HL-60 (cell line): ENCODE results near the genes CBLB and MYH15.

GRCh38 chr3:102181164-102181403 is 253.7 kb upstream of the ZPLD1 start:
- RRBS = no CpG with 5 or more reads among the region's 2 CpGs

- RRBS = no CpG with 5 or more reads among the region's 3 CpGs
Measured at GRCh38 chr3:102587081-102587631, 152.3 kb downstream of the ZPLD1 start.

- RRBS = no CpG with 5 or more reads among the region's 11 CpGs
Measured at GRCh38 chr3:104522071-104522628, 844.6 kb upstream of the ALCAM start.

GRCh38 chr3:105364710-105364966 is 2.1 kb upstream of the ALCAM start:
- RRBS = no CpG with 5 or more reads among the region's 1 CpG

DNA sequence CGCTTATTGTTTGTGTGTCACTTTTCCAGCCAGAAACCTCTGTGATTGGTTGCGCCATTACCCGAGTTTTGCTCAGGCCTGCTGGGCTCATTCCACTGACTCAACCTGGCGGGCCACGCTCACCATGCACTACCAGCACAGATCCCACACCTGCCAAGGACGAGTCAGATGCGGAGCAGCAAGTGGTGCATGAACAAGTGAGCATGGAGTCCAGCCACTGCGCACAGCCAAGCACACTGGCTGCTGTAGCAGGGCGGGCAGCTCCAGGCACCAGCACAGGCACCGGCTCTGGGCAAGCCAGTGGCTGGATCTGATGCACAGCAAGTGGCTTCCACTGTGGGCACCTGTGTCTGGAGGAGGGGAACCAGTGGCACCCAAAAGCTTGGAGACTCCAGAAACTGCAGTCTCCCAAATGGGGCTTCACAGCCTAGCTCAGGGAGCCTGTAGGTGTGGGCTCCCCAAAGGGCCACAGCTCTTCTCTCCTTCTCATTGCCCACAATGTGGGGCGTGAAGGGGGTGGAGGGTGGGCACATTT is 110.3 kb downstream of the CBLB start:
- RRBS = no CpG with 5 or more reads among the region's 11 CpGs

- RRBS = no CpG with 5 or more reads among the region's 2 CpGs
Measured at GRCh38 chr3:105830255-105830702, 38.5 kb downstream of the CBLB start.

DNA sequence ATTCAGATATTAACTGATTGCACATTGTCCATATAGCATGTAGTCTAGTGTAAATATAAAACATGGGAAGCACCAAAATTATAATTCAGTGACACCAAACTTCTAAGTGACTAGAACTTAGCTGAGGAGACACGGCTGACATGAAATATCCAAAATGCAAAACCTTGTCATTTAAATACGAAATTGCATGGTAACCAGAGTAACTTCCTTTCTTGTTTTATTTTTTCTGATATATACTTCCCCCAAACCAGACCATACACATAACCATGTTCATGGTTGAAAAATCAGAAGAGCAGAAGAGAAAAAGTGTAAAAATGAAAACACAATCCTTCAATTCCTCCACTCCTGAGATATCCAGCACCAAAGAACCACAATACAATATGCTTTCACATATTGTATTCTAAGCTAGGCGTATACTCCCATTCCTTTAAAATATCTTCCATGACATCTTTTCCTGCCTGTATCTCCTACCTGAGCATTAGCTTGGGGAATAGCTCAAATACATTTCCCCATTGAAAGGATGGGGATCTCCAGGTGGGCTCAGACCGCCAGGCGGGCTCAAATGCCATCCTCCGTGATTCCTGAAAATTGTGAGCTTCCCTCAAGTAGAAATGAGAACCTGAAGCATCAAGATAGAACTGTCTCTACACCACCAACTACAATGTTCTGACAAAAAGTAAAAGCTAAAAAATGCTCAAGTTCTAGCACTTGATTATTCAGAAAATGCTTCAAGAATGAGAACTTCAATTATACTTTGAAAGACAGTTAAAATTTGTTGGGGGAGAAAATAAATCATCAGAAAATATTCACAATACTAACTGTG is 37.8 kb downstream of the CBLB start:
- RRBS = no CpG with 5 or more reads among the region's 6 CpGs

DNA sequence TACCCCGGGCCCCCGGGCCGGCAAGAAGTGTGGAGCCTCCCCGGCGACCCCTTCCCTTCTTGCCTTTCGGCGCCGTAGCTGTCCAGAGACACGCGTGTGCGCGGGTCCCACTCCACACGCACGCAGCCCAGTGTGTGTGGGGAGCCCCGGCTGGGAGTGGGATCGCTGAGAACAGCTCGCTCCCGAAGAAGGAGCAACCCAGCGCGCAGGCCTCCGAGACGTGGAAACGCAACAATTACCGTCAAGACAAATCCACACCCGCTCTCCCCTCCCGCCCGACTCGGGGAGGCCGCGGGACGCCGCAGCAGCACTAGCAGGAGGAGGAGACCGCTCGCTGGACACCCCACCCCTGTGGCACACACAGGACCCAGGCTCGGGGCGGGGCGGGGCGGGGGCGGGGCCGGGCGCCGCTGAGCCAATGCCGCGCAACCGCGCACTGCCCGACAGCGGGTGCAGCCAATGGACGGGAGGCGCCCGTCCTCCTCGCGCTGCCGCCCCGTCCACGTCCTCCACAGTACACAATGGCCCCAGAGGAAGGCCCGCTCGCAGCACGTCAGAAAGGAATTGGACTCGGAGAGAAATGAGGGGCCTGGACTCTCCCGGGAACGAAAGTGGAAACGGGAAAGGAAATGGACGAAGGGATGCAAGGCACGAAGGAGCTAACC is at the start of gene CBLB:
TSS of gene CBLB (minus strand) at position 340 of the 665 bp plus-strand sequence.
- RRBS = 1% methylated on average over 13 of the region's 65 CpGs

DNA sequence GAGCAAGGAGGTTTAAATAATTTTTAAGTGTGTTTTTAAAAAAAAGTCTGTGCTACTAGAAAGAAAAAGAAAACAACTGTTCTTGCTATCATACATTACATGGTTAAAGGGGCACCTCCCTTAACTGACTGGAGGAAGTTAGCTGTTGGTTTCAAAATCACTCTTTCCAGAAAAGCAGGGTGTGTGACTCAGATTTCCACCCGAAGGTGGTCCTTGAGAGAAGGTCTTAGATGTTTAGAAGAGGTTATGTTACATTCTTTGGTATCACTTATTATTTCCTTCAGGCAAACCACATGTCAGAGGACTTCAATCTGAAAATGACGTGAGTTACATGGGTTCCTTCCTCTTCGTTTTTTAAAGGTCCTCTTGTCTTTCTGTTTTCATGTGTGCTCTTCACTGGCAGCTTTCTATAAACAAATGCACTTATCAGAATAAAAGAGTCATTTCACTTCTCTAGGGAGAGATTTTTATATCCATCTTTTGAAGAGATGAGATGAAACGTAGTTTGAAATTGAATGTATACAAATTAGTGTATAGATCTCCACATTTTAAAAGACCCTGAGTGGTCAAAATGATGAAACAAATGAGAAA is 308.0 kb upstream of the CBLB start:
- RRBS = no CpG with 5 or more reads among the region's 4 CpGs

DNA sequence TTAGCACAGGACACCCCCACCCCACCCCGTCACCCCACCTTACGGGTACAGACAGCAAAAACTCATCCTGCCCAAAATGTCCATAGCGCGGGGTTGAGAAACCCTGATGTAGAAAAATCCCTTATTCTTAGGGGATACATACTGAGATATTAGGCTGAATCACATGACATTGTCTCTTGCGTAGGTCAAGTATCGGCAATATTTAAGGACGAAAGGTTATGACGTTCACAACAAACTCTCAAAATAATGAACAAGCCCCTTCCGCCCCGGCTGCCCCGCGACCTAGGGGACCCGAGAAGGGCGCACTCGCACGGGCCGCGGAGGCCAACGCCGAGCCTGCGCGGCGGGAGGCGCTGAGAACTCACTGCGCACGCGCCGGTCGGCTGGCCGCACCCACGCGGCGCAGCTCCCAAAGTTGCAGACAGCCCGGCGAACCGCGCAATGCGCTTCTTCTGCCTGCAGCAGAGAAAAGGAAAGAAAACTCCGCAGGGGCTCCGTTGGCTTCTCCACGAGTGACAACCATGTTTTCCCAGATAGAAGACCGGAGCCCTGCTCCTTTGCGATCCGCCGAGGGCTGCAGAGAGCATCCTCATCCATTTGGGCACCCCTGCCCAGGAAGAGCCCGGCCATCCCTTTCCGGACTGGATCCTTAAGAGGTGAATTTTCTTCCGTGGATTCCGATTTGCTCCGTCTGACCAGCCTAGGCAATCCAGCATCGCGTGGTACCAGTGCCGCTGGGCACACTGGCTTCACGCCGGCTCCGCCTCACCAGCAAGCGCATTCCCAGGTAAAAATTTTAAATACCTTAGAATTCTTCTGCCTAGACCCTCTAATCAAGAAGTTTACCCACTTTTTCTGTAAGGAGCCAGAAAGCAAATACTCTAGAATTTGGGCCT is 136.7 kb upstream of the CCDC54 start:
- RRBS = 3% methylated on average over 32 of the region's 57 CpGs

GRCh38 chr3:107264831-107265404 is 112.3 kb upstream of the CCDC54 start:
- RRBS = no CpG with 5 or more reads among the region's 10 CpGs

DNA sequence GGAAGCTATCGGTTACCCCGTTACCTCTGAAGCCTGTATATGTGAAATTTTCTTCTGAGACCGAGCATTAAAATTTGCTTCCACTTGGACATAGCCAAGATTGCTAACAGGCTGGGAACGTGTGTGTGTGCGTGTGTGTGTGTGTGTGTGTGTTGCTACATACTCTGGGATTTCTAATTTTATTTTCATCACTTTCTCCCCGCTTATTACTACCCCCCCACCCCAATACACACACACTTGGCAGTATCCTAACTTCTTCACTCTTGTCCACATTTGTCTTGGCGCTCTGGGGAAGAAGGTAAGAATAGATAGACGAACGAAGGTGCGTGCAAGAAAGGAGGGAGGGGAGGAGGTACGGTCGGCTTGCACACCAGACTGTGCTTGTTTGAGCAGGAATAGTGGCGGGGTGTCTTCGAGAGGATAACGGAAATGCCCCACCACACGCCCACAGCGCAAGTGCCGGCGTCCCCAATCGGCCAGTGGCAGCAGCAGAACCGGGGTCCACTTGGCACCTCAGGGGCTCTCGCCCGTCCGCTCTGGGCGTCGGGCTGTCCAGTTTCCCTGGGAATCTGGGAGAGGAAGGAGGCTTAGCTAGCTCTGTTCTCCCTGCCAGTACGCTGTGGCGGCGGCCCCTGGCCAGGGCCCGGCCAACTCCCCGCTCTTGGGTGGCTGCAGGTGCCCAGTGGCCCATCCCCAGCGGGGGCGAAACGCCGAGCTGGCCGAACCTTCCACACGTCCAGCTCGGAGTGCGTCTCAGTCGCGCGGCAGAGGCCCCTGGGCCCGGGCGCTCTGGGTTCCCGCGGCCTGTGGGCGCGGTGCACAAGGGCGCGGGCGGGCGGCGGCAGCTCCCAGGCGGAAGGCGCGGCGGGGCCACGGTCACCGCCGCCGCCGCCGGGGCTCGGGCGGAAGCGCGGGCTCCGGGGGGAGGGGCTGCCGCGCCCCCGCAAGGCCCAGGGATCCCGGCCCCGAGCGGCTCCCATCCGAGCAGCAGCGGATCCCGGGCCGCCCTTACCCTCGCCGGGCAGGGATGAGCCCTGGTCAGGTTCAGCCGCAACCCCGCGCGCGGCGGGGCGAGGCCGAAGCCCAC is 53.8 kb downstream of the CCDC54 start:
- RRBS = 2% methylated on average over 32 of the region's 88 CpGs

DNA sequence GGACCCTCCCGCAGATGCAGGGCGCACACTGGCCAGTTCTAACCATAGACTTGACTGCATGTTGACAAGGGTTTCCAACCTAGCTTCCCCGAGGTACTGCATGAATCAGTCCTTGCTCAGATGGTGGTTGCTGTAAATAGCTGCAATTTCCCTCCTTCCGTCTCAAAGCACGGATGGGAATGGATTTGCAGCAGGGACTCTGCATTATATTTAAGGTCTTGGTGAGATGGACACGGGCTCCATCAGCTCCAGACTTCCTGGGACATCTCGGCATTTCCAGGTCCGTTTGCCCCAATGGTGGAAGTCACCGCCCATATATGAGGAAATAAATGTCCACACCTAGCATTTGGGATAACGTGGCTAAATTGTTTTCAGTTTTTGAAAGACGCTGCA is 162.7 kb downstream of the CD47 start:
- RRBS = no CpG with 5 or more reads among the region's 11 CpGs

- RRBS = no CpG with 5 or more reads among the region's 10 CpGs
Measured at GRCh38 chr3:108125157-108126055, 34.6 kb upstream of the CD47 start.

DNA sequence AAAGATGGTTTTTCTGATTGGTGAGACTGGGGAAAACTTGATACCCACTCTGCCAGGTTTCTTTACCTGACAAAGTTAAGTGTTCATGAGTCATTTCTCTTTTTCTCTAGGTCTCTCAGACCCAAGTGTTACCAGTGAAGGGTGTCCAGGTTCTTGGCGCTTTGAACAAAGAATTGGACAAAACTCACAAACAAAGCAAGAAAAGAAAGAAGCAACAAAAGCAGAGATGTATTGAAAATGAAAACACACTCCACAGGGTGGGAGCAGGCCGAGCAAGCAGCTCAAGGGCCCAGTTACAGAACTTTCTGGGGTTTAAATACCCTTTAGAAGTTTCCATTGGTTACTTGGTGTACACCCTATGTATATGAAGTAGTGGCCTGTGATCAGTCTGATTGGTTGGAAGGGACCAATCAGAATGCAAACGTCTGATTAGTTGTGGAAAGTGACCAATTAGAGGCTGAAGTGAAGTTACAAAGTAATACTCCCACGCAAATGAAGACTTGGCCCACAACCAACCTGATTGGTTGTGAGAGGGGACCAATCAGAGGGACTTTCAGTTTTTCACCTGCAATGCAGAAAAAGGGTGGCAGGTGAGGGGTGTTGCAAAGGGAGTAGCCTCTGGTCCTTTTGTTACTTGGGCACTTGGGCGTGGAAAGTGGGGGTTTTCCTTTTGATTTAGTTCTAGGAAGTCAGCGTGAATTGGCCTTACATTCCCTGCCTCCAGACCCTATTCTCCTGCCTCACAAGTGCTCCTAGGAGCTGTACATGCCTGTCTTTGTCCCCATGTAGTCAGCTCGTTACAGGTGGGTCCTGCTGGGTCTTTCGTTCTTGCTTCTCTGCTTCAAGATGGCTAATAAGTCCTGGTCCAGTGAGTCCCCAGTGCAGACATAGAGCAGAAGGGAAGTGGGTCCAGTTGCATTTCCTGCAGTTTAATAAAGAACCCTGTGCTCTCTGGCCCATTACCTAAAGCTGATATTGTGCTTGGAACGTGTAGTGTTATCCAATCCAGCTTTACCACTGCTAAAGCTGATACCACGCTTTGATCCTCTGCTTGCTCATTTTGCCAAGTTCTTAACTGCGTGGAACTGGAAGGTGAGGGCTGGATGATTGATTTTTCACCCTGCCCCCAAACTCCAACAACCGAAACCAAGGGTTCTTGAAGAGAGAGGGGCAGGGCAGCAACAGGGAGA is 45.8 kb upstream of the CD47 start:
- RRBS = no CpG with 5 or more reads among the region's 12 CpGs

GRCh38 chr3:108222755-108223135 is 521 bp upstream of the IFT57 start:
- RRBS = no CpG with 5 or more reads among the region's 4 CpGs

DNA sequence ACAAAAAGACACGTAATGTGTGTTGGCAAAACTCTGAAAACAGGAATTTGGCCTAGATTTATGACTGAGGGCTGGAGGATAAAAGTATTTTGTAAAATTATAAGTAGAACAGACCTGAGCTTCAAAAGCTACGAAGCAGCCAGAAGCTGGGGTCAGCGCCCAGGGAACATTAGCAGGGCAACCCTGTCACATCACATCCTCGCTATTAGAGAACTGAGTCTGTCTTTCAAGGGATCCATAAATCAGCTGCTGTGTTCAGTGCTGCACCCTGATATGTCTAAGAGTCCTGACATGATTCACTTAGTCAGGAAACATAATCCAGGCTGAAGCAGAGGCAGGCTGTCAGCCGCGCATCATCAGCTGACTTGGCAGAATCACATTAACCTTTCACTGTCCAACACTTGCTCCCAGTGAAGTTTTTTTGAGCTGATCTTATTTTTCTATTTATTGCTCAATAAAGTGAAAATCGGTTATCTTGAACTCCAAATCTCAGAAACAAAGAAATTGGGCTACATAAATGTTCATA is 23.5 kb downstream of the MYH15 start:
- RRBS = no CpG with 5 or more reads among the region's 7 CpGs

DNA sequence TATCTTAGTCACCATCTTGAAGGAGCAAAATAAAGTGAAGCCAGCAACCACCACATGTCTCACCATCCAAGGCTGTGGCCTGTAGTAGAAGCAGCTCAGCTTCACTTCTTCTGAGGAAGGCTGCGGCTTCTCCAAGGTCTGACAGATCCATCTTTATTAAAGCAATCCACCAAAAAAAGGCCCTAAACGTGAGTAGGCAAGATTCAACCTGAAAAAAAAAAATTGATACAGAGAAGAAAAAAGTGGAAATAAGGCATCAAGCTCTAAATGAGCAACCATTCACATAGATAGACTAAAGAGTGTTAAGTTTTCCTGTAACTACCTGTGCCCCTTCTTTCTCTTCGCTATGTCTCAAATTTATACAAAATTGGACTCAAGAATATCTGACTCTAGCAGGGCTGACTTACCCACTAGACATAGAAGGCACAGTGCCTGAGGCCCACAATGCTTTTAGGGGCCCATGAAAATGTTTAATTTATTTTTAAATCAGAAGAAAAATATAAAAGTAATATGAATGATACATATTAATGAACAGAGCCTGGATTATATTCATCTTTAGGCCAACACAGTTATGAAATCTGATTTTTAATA is at the start of gene MYH15:
TSS of gene MYH15 (minus strand) at position 217 of the 591 bp plus-strand sequence.
- RRBS = no CpG with 5 or more reads among the region's 3 CpGs

- RRBS = no CpG with 5 or more reads among the region's 6 CpGs
Measured at GRCh38 chr3:108862684-108863256, 40.2 kb downstream of the TRAT1 start.